SK-MEL-5 (cell line): Measurements from ENCODE around the genes RAB41, KIF4A and ITGB1BP2.

GRCh38 chrX:68843060-68843603 is 14.3 kb downstream of the EFNB1 start:
RAMPAGE:
- cytosol, long total RNA, result no peak
- long total RNA, result no peak
- nucleus, long total RNA, result no peak

DNA sequence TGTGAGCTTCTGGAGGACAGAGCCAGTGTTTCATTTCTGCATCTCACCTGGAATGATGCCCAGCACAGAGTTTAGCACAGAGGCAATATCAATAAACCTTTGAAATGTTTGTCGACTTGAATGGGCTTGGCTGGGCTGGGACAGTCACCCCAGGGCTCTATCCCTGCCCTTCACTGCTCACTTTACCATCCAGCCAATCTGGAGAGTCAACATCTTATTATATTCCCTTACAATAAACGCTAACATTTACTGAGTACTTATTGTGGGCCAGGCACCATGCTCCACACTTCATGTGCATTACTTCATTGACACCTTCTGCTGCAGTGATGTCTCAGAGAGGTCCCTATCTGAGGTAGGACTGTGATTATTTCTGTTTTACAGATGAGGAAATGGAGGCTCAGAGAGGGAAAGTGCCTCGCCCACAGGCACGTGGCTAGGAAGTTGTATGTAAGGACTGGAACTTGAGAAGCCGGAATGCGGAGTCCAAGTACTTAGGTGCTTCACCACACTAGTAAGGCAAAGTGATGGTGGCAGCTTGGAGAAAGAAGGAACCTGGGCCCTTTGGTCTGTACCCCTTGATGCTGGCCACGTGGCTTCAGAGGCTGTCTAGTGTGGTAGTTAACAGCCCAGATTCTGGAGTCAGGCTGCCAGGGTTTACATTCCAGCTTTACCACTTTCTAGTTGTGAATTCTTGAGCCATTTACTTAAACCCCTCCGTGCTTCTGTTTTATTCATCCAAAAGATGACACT is 19.6 kb downstream of the EFNB1 start:
RAMPAGE:
- cytosol, long total RNA, result no peak
- long total RNA, result no peak
- nucleus, long total RNA, result no peak

GRCh38 chrX:68894139-68894642 is 65.4 kb downstream of the EFNB1 start:
RAMPAGE:
- cytosol, long total RNA, result no peak
- long total RNA, result no peak
- nucleus, long total RNA, result no peak

RAMPAGE:
- cytosol, long total RNA, result no peak
- long total RNA, result no peak
- nucleus, long total RNA, result no peak
Observed at GRCh38 chrX:68936471-68937138, 107.8 kb downstream of the EFNB1 start.

DNA sequence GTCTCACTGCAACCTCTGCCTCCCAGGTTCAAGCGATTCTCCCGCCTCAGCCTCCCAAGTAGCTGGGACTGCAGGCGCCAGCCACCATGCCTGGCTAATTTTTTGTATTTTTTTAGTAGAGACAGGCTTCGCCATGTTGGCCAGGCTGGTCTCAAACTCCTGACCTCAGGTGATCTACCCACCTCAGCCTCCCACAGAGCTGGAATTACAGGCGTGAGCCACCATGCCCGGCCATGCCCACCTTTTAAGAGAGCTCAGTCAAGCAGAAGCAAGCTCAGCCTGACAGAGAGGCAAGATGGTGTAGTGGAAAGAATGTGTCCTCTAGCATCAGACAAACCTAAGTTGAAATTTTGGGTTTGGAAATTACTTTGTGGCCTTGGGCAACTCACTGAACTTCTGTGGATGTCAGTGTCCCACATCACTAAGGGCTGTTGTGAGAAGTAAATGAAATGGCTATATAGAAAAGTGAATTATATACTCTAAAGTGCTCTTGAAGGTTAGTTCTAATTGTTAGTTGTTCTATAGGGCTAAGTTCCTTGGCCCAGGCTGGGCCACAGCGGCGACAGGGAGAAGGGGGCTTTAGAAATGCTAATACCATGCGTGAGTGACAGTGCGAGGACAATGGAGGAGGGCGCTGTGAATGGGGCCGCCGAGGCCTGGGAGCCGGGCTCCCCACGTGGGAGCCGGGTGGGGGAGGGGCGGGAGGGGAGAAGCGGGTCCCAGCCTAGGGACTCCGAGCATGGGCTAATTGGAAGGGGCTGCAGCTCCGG is 15.7 kb downstream of the PJA1 start:
RAMPAGE:
- cytosol, long total RNA, result no peak
- long total RNA, result no peak
- nucleus, long total RNA, result no peak

RAMPAGE:
- cytosol, long total RNA, result no peak
- long total RNA, result no peak
- nucleus, long total RNA, result no peak
Observed at GRCh38 chrX:70062113-70062256, 272 bp upstream of the OTUD6A start.

DNA sequence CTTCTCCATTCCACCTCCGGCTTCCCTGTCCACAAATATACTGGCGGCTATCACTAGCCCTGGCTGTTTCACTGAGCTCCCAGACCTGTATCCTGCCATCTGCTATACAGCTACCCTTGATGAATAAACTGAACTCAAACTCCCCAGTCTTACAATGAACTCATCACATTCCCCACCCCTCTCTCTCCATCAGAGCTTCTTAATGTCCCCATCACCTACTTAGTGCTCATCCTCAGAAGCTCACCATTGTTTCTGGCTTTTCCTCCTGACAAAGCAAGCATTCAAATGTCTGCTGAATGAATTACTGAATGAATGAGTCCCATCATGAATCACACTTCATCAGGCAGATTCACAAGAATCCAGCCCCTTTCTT is 5.7 kb upstream of the DGAT2L6 start:
RAMPAGE:
- cytosol, long total RNA, result no peak
- long total RNA, result no peak
- nucleus, long total RNA, result no peak

RAMPAGE:
- cytosol, long total RNA, result no peak
- long total RNA, result no peak
- nucleus, long total RNA, result no peak
Observed at GRCh38 chrX:70281951-70282450, at the start of gene RAB41. Gene RAB41 (plus strand): TSS chrX:70282172.

DNA sequence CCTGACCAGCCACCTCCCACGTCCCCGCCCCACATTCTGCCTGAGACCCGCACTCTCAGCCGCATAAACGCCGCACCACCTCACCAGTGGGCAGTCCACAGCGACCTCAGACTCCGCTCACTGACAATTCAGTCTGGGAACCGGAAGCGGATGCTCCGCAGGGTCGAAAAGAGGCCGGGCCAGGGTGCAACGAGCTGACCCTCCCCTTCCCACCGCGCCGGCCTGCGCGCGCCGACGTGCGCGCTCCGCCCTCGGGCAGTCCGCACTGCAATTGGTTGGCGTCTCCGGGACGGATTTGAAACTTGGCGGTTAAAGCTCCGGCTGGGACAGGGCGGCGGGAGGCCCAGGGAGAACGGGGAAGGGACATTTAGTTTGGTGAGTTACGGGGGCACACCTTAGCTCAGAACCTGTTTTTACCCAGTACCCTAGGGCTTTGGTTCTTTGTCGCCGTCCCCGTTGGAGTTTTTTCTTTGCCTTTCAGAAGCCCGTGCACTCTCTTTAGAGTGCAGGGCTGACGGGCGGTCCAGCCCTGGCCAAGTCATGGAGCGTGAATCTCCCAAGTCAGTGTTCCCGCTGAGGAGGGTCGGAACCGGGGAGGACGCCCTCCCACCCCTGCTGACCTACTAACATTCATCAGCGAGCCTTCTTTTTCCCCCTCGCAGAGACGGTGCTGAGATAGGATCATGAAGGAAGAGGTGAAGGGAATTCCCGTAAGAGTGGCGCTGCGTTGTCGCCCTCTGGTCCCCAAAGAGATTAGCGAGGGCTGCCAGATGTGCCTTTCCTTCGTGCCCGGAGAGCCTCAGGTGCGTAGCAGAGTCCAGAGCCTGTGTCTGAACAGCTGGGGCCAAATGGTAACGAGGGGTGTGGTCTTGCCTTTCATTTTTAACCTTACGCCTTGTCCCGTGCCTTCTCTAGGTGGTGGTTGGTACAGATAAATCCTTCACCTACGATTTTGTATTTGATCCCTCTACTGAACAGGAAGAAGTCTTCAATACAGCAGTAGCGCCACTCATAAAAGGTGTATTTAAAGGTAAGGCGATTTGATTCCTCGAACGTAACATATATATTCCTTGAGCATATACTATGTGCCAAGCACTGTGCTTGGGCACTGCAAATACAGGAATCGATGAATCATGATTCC is at the start of gene KIF4A:
TSS of gene KIF4A (plus strand) at position 329 of the 1,141 bp plus-strand sequence.
RAMPAGE:
- cytosol, long total RNA, result start-site peak on the minus strand centred at position 129 of the sequence, 47 bp wide, 1,185 and 1,058 reads in 2 replicates
- long total RNA, result start-site peak on the minus strand centred at position 139 of the sequence, 41 bp wide, 337 and 506 reads in 2 replicates
- nucleus, long total RNA, result start-site peak on the minus strand centred at position 123 of the sequence, 17 bp wide, 76 and 24 reads in 2 replicates

RAMPAGE:
- cytosol, long total RNA, result no peak
- long total RNA, result no peak
- nucleus, long total RNA, result no peak
Observed at GRCh38 chrX:70451816-70453097, 7.6 kb downstream of the DLG3 start.

DNA sequence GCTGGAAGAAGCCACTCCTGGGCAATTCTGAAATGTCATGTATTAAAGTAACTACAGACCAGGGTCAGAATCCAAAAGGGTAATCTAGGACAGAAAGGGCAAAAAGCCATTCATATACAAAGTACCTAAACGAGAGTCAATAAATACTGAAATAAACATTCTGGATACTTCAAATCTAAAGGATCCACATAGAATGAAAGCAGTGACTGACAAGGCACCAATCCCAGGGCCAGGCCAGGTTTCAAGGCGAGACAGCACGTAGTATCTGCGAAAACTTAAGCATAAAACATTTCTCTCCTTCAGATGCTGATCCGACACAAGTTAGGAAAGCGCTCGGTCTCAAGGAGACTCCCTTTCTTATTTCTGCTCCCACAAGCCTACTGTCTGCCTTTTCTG is 901 bp downstream of the SNX12 start:
RAMPAGE:
- cytosol, long total RNA, result no peak
- long total RNA, result no peak
- nucleus, long total RNA, result no peak

DNA sequence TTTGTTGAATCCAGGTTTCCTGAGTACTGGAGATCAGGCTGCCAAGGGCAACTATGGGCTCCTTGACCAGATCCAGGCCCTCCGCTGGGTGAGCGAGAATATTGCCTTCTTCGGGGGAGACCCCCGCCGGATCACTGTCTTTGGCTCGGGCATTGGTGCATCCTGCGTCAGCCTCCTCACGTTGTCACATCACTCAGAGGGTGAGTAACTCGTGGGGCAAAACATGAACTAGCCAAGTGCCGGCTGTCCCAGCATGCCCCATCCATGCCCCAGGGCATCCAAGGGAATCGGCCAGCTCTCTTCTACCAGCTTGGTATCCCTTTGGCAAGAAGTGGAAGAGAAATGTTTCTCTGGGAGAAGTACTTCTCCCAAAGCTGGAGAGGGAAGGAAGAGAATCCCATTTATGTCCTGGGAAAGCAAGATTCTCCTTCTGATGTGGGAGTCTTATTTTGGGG is 19.5 kb downstream of the NLGN3 start:
RAMPAGE:
- cytosol, long total RNA, result no peak
- long total RNA, result no peak
- nucleus, long total RNA, result no peak

RAMPAGE:
- cytosol, long total RNA, result no peak
- long total RNA, result no peak
- nucleus, long total RNA, result no peak
Observed at GRCh38 chrX:71214817-71215624, 8.0 kb upstream of the GJB1 start.

GRCh38 chrX:71300937-71302189 is at the start of gene ITGB1BP2:
Gene ITGB1BP2 (plus strand): TSS chrX:71301750.
RAMPAGE:
- cytosol, long total RNA, result no peak
- long total RNA, result no peak
- nucleus, long total RNA, result no peak

DNA sequence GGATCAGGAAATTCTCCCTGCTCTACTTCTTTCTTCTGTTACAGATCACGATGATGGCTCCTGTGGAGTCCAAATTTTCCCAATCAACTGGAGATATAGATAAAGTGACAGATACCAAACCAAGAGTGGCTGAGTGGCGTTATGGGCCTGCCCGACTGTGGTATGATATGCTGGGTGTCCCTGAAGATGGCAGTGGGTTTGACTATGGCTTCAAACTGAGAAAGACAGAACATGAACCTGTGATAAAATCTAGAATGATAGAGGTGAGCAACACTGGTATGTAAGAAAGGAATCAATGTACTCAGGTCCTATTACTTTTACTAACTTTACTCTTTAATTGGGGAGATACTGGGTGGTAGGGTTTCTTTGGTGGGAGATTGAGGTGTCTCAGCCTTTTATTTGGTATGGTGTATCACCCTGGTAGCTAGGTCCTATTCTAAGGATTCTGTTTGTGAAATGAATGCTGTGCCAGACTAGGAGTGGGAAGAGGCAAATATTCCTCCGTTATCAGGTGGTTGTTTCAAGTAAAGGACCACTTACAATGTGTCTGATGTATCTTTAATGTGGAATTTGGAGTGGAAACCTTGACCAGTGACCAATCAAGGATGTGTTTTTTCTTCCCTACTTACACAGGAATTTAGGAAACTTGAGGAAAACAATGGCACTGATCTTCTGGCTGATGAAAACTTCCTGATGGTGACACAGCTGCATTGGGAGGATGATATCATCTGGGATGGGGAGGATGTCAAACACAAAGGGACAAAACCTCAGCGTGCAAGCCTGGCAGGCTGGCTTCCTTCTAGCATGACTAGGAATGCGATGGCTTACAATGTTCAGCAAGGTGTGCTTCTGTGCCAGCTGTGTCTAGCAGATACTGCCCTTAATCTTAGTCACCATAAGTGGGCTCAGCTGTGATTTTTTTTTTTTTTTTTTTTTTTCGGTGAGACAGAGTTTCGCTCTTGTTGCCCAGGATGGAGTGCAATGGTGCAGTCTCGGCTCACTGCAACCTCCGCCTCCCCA is 12.3 kb downstream of the TAF1 start:
RAMPAGE:
- cytosol, long total RNA, result no peak
- long total RNA, result no peak
- nucleus, long total RNA, result no peak

DNA sequence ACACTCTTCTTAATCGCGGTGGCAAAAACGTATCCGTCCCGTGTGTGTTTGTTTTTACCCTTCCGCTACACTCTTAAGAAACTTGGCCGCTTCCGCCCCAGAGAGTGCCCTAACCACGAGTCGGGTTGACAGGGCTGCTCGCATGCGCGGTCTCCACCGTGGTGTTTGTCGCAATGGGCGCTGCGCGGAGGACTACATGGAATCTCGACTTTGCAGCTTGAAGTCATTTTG is 214 bp upstream of the OGT start:
RAMPAGE:
- cytosol, long total RNA, result no peak
- long total RNA, result no peak
- nucleus, long total RNA, result no peak

DNA sequence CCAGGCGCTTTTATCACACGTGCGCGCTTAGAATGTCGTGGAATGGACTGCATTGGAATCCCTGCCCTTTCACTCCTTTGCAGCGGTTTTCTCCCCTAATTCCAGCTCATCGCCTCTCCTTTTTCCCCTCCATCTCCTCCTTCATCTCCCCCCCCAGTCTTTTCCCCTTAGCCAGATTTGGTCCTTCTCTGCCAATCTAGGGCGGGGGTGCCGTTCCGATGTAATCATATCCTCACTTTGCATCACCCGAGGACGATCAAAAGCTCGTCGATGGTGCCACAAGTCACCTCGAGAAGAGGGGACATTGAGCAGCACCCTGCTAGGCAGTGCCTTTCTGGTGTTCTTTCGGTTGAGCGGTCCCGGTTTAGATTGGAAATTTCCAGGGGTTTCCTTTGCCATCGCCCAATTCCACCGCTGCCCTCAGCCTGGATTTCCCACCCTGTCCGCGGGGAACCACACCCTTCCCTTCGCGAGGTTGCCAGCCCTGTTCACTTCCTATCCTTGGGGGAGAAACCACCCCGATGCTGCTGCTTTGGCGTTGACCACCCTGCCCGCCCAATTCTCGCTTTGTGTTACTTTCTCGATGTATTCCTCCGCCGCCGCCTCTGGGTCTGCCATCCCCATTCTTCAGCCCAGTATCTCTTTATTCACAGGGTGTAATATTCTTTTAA is 836 bp downstream of the OGT start:
RAMPAGE:
- cytosol, long total RNA, result no peak
- long total RNA, result no peak
- nucleus, long total RNA, result no peak

GRCh38 chrX:71623707-71624001 is 5.3 kb upstream of the CXCR3 start:
RAMPAGE:
- cytosol, long total RNA, result no peak
- long total RNA, result no peak
- nucleus, long total RNA, result no peak

RAMPAGE:
- cytosol, long total RNA, result no peak
- long total RNA, result no peak
- nucleus, long total RNA, result no peak
Observed at GRCh38 chrX:71911058-71912401, 885 bp downstream of the NHSL2 start.

RAMPAGE:
- cytosol, long total RNA, result no peak
- long total RNA, result no peak
- nucleus, long total RNA, result no peak
Observed at GRCh38 chrX:72329496-72330179, 23.9 kb upstream of the CITED1 start.